Helper T cell (primary cell): ENCODE measurements around the gene USP25.

DNA sequence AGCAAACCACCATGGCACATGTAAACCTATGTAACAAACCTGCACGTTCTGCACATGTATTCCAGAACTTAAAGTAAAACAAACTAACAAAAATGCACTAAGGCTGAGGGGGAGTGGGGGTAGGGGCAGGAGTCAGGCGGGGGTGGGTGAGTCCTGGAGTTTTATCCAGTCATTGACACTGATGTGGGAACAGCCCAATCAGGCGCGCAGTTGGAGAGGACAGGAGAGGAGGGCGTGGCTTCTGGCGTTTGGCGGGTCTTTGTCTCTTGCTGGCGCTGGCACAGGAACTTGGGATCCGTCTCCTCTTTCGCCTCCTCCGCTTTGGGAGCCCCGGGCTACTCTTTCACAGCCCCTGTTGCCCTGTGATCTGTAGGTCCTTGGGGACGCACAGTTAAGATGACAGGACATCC, 4968.0 kb upstream of the TPTE start:
- PRO-cap, 2 experiments = no peak in any of the 2 experiments

GRCh38 chr21:7613652-7614016, 2907.7 kb upstream of the TPTE start:
- PRO-cap, 2 experiments = no peak in any of the 2 experiments

GRCh38 chr21:8253907-8254604, 2267.3 kb upstream of the TPTE start:
- PRO-cap, 2 experiments = no peak in any of the 2 experiments

GRCh38 chr21:8993800-8994787, 1527.3 kb upstream of the TPTE start:
- PRO-cap, 2 experiments = no peak in any of the 2 experiments

GRCh38 chr21:9002037-9002880, 1519.1 kb upstream of the TPTE start:
- PRO-cap, 2 experiments = no peak in any of the 2 experiments

GRCh38 chr21:9037941-9038376, 1483.4 kb upstream of the TPTE start:
- PRO-cap, 2 experiments = no peak in any of the 2 experiments

DNA sequence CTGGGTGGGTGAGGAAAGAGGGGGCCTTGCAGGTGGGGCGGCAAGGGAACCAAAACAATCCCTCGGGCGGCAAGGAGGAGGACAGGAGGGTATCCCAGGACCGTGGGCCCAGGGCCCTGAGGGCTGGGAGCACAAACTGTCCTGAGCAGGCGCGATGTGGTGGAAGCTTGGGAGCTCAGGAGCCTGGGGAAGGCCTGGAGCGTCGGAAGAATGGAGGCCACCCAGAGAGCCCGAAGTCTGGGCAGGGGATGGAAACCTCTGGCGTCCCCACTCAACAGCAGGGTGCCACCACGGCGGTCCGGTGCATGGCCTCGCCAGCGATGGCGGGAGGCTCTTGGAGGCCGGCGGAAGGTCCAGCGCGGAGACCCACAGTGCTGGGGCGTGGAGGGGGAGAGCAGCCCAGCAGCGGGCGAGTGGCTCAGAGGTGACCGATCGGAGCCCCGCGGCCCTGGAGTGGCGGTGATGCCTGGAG, 140.4 kb downstream of the LIPI start:
- PRO-cap, 2 experiments = no peak in any of the 2 experiments

DNA sequence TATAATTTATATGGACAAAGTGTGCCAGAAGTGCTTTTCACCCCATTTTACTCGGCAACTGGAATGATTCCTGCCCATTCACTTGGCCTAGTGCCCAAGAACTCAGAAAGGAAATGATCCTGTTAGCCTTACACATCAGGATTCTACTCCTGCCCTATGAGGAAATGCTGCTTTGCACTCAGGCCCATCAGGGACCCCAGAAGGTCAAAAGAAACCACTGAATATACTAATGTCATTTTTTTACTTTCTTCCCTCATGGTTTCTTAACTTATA, 65.5 kb downstream of the SAMSN1 start:
- PRO-cap, 2 experiments = no peak in any of the 2 experiments

DNA sequence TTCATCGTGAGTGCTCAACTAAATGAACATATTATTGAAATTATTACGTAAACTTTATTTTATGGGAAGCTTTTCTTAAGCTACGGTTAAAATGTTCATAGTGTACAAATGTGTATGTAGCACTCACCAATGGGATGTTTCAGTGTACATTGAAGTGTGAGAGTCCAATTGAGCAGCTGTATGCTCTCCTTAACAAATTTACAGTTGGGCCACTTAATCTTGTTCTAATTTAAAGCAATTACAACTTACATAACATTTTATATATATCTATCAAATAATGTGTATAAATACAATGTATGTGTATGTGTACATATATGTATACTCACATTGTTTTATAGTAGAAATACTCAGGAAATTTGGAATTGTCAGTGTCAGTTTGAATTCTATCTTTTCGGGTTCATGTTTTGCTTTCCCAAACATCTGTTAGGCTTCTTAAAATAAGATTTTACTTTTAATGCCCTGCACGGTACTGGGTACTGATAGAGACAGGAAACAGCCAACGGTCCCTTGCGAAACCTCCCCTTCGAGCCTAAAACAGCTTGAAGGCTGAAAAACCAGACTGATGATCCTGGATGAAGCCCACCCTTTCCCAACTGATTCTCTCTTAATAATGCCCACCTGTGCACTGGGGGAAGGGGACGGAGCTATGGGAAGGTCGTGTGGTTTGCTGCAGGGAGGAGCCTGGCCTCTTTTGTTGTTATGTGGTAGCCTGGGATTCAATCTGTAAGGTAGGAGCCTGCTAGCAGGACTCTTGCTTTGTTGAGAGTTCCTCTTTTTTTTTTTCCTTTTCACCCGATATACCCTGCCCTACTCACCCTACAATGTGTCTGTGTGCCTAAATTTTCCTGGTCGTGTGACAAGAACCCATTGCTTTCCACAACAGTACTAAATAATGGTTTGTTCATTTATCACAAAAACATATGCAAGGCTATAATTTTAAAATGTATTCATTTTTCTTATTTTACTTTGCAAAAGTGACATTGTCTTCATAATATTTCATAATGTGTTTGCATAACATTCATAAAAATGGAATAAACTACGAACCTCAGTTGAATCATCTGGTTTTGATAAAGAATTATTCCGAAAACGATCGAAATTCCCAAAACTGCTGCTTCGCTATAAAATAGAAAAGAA, 25.6 kb downstream of the SAMSN1 start:
- PRO-cap, 2 experiments = no peak in any of the 2 experiments

DNA sequence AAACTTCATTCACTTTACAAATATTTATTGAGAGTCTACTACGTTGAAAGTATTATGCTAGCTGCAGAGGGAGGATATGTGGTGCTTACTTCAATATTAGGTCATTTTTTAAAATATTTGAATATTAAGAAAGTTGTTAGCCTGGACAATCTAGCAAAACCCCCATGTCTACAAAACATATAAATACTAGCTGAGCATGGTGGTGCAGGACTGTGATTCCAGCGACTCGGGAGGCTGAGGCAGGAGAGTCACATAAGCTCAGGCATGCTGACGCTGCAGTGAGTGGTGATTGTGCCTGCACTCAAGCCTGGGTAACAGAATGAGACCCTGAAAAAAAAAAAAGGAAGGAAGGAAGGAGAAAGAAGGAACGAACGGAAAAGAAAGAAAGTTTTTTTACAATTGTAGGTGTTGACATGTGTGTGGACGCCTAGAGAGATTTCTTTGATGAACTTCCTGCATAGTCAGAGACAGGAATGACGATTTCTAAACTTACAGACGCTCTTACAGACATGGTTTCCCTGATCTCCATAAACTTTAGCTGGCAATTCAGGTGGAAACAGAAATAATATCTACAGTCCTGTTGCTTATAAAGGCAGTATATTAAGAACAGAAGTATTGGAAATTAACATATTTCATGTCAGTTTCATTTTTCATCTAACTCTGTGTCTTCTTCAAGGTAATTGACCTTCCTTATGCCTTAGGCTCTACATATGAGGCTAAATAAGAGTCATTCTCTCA, 4.3 kb downstream of the SAMSN1 start:
- PRO-cap, 2 experiments = peak in 2 of 2 experiments; most common plus-strand start position 210 of the sequence (in 1); most common minus-strand start position 293 of the sequence (in 1)

- PRO-cap, 2 experiments = no peak in any of the 2 experiments
Measured at GRCh38 chr21:15028891-15029658, 35.7 kb downstream of the NRIP1 start.

- PRO-cap, 2 experiments = no peak in any of the 2 experiments
Measured at GRCh38 chr21:15036491-15036852, 28.3 kb downstream of the NRIP1 start.

GRCh38 chr21:15066206-15066798, 1.5 kb upstream of the NRIP1 start:
- PRO-cap, 2 experiments = peak in 1 of 2 experiments; most common minus-strand start chr21:15066516 (in 1)

DNA sequence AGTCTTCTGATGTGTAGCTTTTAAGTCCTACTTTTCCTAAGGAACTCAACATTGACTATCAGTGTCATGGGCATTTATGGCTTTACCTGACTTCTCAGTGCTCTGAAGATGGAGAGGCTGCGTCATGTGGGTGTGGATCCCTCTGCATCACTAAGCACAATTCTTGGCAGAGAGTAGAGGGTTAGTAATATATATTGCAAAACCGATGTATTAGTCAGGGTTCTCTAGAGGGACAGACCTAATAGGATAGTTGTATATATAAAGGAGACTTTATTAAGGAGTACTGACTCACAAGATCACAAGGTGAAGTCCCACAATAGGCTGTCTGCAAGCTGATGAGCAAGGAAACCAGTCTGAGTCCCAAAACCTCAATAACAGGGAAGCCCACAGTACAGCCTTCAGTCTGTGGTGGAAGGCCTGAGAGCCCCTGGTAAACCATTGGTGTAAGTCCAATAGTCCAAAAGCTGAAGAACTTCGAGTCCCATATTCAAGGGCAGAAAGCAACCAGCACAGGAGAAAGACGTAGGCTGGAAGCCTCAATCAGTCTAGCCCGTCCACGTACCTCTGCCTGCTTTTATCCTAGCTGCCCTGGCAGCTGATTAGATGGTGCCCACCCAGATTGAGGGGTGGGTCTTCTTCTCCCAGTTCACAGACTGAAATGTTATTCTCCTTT, 159.7 kb upstream of the NRIP1 start:
- PRO-cap, 2 experiments = no peak in any of the 2 experiments

DNA sequence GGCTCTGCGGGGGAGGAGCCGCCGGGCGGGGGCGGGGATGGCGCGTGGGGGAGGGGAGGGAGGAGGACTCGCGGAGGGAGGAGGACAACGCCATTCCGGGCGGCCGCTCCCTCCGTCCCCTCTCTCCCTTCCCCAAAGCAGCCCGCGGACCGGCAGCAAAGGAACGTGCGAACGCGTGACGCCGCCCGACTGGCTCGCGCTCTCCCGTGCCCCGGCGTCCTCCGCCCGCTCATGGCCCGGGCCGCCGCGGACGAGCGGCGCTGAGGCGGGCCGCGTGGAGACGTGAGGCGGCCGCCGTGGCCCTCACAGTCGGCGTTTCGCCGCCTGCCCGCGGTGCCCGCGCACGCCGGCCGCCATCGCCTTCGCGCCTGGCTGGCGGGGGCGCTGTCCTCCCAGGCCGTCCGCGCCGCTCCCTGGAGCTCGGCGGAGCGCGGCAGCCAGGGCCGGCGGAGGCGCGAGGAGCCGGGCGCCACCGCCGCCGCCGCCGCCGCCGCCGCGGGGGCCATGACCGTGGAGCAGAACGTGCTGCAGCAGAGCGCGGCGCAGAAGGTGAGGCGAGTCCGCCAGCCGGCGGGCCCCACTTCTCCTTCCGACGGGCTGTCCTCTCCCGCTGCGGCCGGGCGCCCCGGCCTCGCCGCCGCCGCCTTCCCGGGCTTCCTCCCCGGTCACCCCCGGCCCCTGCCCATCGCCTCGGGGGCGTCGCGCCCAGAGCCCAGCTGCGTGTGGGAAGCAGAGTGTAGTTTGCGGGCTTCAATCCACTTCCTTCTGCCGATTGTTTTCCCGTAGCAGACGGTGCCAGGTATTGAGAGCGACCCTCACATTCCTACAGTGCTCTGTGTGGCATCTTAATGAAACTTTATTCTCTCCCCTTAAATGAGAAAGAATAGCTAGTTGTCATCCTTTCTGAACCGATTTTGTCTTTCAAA, at the start of gene USP25:
Gene USP25, plus strand, starts transcription at position 93 of the 926 bp plus-strand sequence.
- PRO-cap, 2 experiments = peak in 2 of 2 experiments; most common plus-strand start position 51 of the sequence (in 1); most common minus-strand start position 506 of the sequence (in 1)

DNA sequence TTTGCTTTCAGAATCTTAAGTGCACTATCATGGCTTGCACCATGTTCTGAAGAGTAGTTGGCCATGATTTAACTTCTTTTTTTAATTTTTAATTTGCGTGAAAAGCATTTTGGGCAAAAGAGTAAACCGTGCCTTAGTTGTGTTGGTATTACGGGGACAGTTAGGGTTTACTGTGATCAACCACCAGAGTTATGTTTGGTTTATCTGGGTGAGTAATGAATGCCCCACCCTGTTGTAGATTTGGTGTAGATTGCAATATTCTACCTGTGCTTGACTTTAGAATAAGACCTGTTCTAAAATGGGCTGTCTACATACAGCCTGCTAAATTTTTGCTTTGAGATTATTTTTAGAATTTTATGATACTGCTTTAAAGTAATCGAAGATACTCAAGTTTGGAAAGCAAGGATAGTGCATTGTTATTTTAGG, 1.4 kb downstream of the USP25 start:
- PRO-cap, 2 experiments = peak in 1 of 2 experiments; most common minus-strand start position 172 of the sequence (in 1)

- PRO-cap, 2 experiments = no peak in any of the 2 experiments
Measured at GRCh38 chr21:15767426-15768155, 37.8 kb downstream of the USP25 start.

- PRO-cap, 2 experiments = no peak in any of the 2 experiments
Measured at GRCh38 chr21:16070195-16070703, 340.5 kb downstream of the USP25 start.

- PRO-cap, 2 experiments = no peak in any of the 2 experiments
Measured at GRCh38 chr21:16086995-16087393, 357.2 kb downstream of the USP25 start.

GRCh38 chr21:16195548-16195943, 465.8 kb downstream of the USP25 start:
- PRO-cap, 2 experiments = peak in 1 of 2 experiments; most common plus-strand start chr21:16195760 (in 1); most common minus-strand start chr21:16195705 (in 1)